Cardiac fibroblast (primary cell): ENCODE measurements around a stretch of chr7.

DNA sequence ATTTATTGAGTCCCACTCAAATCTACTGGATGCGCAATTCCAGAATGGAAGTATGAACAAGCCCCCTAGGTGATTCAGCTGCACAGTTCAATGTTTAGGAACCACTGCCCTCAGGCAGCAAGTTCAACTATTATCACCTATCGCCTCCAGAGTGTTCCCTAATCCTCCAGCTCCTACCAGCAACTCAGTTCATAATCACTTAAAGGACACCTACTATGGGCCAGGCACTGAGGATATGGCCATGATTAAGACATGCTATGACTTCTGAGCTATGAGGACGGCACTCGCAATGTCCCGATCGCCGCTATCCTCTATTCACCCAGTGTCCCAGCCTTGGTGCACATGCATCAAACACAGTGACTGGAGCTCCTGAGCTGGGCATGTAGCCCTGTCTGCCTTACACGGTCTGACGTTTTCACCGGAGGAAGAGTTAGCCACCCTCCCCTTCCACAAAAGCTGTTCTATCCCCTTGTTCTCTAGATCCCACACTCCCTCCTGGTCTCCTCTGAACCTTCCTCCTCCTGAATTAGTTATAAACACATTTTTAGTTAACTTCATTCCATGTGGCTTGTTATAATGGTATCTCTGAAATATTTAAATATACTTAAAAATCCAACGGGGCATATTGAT is 22.3 kb downstream of the RHEB start:
- RRBS: no CpG with 5 or more reads among the region's 11 CpGs

GRCh38 chr7:151672420-151673382 is 153.0 kb upstream of the RHEB start:
- RRBS: no CpG with 5 or more reads among the region's 22 CpGs

DNA sequence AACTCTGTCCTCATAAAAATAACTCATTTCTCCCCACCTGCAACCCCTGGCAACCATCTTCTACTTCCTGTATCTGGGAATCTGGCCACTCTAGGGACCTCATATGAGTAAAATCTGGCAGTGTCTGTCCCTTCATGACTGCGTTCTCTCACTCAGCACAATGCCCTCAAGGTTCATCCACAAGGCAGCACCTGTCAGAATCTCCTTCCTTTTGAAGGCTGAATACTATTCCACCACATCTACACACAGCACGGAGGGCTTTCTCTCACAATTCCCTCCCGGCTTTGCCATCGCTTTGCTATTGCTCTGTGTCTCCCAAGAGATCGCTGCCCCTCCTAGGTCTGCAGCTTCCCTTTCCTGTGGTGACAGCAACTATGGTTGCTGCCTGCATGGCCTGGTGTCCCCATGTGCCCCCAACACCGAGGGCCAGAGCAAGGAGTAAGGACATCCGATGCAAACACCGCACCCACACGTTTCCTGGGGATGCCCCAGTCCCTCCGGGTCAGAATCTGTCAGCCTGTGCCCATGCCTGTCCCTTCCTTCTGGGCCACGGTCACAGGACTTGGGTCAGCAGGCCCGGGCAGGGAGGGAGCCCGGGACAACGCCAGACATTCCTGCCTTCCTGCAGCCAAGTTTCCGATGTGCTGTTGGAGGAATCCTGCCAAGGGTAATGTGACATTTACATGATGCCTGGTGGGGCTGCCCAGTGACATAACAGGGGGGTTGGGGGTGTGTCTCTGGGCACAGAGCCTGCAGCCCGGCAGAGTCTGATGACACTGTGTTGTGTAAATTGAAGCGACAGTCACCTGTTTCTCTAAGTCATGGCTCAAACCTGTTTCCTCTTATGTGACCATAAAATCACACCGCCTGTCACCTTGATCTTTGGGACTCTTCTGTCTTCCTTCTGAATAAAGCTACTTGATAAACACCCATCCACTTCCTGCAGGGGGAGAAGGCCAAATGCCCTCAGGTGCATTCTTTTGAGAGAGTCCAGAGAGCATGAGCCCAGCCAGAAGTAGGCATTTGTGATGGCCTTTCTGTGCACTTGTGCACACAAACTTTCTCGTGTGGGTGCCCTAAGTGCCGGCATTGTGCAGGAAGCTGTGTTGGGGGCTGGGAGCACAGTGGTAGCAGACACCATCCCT is 175.1 kb upstream of the RHEB start:
- RRBS: 78% methylated on average over 3 of the region's 20 CpGs

DNA sequence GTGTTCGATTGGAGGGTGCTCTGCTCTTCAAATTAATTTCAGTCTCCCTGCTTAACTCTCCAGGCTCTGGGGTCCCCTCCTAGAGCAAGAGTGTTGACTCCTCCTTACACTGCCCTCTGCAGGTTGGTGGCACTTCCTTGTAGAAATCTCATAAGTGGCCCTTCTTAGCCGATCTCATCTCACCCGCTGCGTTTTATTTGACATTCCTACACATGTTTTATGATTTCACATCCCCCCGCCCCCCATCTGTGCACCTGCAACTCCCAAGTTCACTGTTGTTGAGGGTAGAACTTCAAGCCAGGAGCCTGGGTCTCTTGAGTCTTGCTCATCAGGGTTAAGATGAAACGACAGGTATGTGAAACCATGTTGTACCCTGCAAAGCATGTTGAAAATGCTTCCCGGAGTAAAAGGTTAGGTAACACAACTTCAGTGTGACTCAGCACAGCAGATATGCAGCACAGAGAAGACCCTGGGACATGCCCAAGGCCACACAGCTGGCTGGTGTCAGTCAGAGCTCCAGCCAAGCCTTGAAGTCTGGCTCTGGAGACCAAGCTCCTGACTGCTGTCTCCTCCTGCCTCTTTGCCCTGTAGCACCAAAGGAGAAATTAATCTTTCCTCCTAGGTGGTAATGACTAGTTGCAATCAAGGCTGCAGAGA is 171.1 kb downstream of the PRKAG2 start:
- RRBS: no CpG with 5 or more reads among the region's 7 CpGs

- RRBS: no CpG with 5 or more reads among the region's 9 CpGs
Observed at GRCh38 chr7:151725503-151726201, 151.3 kb downstream of the PRKAG2 start.

DNA sequence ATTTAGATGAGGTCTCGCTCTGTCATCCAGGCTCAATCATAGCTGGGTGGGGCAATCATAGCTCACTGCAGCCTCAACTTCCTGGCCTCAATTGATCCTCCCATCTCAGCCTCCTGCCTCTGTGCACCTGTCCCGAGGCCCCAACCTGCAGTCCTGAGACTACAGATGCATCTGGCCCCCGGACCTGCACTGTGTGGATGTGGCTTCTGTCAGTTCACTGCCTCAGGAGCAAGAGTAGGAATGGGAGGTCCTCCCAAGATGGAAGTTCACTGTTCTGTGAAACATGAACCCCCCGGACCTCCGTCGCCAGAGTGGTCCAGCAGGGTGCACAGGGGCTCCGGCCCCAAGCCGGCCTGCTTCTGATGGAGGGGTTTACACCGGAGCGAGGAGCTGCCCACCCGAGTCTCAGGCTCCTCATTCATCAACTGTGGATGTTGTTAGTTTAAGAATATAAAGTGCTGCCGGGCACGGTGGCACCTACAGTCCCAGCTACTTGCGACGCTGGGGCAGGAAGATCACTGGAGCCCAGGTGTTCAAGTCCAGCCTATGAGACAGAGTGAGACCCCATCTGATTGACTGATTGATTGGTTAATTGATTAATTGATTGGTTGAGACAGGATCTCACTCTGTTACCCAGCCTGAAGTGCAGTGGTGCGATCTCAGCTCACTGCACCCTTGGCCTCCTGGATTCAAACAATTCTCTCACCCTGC is 36.4 kb downstream of the PRKAG2 start:
- RRBS: 82% methylated on average over 8 of the region's 16 CpGs

GRCh38 chr7:151871197-151871957 is 5.5 kb downstream of the PRKAG2 start:
- RRBS: no CpG with 5 or more reads among the region's 18 CpGs

DNA sequence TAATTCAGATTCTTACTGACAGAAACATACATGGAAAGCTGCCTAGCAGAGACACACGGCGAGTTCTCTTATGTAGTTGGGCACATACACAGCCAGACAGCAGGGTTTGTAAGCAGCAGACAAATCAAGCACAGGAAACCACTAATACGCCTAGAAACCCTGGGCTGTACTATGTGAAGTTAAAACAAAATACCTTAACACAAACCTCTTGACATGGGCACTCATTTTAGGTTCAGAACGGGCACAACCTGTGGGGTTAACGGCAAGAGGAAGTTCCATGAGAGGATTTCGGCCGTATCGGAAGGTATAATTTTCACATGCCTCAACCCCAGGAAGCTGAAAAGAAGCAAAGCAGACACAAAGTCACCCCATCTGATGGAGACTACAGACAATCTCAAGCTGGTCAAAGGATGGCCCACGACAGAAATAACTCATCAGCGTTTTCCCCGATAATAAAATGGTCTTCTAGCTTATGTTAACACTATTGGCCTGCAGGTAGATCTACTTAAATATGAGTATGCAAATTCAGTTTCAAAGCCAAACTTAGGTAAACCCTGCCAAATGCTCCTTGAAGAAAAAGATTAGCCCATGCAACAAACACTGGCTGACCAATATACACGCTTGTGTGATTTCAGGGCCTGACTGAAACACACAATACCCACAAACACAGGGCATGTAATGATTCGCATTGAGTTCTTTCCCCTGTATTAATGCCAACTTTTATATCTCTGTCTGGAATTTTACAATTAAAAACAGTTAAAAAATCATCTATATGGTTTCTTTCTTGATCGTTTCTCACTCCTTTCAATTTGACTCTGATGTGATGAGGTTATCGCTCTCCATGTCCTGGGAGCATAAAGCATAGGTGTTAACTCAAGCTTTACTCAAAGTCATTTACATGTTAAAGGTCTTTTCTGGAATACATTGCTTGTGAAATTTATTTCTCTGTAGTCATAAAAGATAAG is 119.8 kb downstream of the GALNT11 start:
- RRBS: no CpG with 5 or more reads among the region's 15 CpGs

DNA sequence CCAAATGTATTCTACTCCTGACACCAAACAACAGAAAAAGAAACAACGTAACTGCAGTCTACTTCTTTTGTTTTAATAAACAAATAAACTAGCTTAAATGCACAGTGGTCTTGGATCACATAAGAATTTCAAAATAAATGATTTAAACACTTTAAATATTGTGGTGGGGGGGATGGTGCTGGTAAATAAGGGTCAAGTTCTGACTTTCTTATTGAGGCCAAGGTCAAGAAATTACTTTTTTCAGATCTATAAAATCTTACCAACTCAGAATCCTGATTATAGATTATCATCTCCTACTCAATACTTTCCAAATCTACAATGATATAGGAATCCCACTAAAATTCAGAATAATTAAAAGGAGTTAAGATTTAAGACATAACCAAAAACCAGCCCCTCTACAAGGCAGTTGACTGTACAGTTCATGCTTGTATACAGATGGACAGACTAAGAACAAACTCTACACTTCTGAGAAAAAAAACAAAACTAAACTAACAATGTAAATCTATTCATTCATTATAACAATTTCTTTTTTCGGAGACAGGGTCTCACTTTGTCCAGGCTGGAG is 23.1 kb downstream of the KMT2C start:
- RRBS: no CpG with 5 or more reads among the region's 2 CpGs

DNA sequence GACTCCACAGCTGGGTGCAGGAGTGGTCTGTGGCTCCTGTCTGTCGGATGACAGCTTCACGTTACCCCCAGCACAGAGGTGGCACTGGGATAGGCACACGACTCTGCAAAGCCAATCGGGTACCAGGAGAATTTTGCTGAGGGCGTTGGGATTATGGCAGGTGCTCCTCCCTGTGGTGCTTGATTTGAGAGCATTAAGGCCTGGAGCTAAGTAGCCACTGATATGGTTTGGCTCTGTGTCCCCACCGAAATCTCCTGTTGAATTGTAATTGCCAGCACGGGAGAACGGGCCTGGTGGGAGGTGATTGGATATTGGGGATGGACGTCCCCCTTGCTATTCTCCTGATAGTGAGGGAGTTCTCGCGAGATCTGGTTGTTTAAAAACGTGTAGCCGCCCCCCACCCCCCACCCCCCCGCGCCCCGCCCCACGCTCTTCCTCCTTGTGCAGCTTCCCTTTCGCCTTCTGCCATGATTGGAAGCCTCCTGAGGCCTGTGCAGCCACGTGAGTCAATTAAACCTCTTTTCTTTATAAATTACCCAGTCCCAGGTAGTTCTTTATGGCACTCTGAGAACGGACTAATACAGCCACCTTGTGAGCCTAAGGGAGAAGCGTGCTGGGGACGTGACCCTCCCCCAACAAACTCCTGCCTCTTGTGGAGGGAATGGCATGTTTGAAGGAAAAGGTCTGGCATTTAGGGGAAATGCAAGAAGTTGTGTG is 117.9 kb upstream of the KMT2C start:
- RRBS: no CpG with 5 or more reads among the region's 22 CpGs

- RRBS: no CpG with 5 or more reads among the region's 21 CpGs
Observed at GRCh38 chr7:152851792-152852404, 92.3 kb downstream of the ACTR3B start.

GRCh38 chr7:153043029-153043330 is 283.4 kb downstream of the ACTR3B start:
- RRBS: no CpG with 5 or more reads among the region's 2 CpGs

- RRBS: no CpG with 5 or more reads among the region's 4 CpGs
Observed at GRCh38 chr7:153858312-153858728, 193.9 kb upstream of the DPP6 start.

DNA sequence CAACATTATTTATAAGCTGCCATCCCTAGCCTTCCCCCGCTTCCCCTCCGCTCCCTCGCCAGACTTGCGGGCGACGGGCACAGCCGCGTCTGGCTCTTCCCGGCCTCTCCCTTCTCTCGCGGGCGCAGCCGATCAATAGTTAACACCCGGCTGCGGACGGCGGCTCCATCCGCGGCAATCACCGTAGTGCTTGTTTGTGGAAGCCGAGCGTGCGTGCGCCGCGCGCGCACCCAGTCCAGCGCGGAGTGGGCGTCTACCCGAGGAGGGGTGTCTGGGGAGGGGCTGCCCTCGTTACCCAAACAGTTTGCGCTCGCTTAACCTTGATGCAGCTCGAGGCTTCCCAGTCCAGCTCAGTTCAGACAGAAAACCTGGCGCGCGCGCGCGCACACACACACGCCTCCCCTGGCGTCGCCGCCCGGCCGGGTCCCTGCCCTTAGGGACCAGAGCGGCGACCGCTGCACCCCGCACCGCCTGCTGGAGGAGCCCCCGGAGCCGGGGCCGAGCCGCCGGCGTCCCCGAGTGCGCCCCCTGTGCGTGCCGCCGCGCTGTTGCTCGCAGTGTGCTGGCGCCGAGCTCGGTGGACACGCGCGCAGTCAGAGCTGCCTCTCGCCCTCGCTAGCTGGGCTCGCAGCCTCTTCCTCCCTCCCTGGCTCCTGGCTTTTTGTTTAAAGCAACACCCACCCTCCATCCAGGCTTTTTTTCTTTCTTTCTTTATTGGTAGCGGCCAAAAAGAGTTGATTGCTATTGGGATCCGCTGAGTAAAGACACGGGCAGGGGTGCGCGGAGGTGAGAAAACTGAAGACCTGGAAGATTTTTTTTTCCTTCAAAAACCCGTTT is 165.2 kb upstream of the DPP6 start:
- RRBS: 2% methylated on average over 12 of the region's 81 CpGs

DNA sequence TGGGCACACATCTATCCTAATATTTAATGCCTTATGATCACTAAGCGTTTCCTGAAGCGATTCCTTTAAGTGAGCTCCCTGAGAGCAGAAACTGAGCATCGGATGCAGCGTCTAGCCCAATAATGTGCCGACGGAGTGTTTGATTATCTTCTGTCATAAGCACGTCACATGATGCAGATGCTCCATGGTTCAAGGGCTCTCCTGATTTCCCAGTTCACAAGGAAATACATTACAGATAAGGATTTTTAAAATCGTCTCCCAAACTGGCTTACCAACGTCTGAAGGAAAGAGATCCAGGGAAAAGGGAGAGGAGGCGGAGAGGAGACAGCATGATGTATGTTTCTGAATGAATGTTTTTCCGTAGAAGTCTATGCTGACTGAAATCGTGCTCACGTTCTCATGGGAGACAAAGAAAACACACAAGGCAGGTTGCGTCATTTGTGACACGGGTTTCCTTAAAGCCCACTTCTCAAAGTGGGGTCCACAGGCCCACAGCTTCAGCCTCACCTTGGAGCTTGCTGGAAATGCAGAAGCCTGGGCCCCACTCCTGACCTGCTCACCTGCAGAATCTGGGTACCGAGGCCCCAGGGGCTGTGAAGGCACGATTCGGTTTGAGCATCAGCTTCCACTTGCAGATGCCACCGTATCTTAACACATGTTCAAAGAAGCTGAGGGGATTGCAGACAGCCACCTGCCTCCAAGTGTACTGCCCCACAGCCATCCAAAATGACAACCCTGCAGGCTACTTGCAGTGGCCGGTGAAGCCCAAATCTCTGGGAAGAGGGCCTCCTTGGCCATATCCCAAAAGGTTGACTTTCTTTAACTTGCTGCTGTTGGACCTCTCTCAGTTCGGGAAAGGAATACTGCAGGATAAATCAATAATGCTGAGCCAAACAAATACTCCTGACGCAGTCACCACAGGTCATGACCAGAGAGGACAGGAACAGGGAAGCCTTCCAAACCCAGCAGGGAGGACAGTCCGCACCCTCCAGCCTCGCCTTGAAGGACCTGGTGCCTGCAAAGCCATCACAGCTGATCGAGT is 21.3 kb upstream of the INSIG1 start:
- RRBS: no CpG with 5 or more reads among the region's 25 CpGs

- RRBS: no CpG with 5 or more reads among the region's 10 CpGs
Observed at GRCh38 chr7:155277099-155277526, 20.6 kb upstream of the INSIG1 start.

DNA sequence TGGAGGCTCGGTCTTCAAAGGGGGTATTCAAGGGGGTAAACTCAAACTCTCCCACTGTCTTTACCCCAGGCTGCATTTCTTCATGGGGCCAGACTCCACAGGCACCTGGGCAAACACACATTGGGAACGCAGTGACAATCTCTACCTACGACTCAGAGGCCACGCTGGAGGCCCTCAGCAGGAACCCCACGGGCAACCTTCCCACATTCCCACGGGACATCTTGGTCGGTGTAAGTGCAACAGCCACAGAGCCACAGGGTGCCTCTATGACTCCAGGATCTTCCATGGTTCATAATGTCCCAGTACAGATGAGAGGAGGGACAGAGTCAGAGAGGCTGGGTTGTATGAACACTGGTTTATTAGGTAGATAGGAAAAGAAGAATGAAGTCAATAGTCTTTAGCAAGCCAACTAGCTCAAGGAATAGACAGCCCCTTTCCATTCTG is 2.1 kb upstream of the INSIG1 start:
- RRBS: no CpG with 5 or more reads among the region's 7 CpGs

DNA sequence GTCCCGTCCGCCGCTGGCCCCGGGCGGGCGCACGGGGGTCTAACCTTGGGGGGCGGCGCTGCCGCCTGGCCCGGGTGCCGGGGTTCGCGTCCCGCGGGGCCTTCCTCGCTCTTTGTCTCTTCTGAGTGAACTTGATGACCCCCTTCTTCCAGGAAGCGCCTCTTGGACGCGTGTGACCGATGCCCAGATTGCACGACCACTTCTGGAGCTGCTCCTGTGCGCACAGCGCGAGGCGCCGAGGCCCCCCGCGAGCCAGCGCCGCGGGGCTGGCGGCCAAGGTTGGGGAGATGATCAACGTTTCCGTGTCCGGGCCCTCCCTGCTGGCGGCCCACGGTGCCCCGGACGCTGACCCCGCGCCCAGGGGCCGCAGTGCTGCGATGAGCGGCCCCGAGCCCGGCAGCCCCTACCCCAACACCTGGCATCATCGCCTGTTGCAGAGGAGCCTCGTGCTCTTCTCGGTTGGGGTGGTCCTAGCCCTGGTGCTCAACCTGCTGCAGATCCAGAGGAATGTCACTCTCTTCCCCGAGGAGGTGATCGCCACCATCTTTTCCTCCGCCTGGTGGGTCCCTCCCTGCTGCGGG is 519 bp downstream of the INSIG1 start:
- RRBS: 2% methylated on average over 20 of the region's 54 CpGs

- RRBS: no CpG with 5 or more reads among the region's 10 CpGs
Observed at GRCh38 chr7:155309123-155309972, 11.7 kb downstream of the INSIG1 start.

DNA sequence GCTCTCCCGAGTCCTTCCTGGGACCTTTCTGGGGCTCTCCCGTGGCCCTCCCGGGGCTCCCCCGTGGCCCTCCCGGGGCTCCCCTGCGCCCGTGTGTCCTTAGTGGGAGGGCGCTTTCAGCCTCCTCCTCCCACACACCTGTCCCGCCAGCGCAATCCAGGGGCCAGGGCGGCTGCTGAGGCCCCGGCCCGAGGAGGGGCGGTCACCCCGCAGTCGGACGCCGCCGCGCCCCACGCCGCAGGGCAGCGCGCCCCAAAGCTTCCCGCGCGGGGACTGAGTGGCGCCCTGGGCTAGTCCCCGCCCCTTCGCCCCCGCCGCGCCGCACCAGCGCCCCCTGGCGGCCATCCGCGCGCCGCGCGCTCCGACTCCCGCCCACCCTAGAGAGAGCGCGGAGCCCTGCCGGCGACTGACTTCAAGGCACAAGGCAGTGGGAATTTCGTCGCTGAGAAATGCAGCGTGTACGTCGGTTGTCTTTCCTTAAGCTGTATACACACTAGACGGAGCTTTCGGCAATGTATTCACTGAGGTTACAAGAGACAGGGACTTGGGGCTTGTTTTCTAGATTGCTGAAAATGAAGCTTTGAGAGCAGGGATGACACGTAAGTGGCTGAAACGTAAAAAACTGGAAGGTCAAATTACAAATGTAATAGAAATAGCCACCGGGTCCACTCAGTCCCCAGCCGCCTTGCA is 47.2 kb downstream of the INSIG1 start:
- RRBS: 1% methylated on average over 2 of the region's 59 CpGs